Measurements from ENCODE around the genes CLCN6 and KIAA2013.

DNA sequence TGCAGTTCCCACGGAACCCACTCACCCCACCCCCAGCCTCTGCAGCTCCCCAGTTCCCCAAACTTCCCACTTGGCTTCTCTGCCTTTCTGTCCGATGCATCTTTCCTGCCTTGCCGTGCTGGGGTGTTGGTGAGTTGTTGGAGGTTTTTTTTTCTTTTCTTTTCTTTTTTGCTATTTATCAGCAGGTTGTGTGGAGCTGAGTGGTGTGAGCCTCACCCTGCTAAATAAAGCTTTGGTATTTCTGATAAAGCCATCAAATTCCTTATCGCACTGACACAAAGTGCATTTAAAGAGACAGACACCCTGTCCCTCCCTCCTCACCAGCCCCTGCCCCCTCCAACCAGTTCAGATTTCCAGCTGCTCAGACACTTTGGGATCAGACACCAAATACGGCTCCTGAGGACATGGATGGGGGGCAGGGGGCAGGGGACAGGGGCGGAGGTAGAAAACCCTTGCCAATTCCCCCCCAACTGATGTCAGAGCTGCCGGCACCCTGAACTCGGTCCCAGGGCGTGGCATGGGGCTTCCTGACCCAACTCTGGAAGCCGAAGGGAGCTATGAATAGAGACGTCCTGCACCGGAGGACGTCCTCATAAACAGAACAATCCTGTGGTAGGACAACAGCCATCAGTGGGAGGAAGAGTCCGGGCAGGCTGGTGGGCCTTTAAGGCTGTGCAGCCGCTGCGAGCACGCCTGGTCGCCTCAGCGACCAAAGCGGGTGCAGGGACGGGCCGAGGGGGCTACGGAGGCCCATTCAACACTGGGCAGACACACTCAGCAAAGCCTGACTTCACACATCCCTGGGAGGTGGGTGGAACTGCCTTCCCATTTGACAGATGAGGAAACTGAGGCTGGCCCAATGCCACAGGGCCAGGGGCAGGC is 79.0 kb downstream of the CASZ1 start:
- PRO-cap = no peak
- RAMPAGE, long total RNA, 4 experiments = no peak in any of the 4 experiments

GRCh38 chr1:10737822-10738632 is 58.4 kb downstream of the CASZ1 start:
- PRO-cap = no peak
- RAMPAGE, long total RNA, 4 experiments = no peak in any of the 4 experiments

DNA sequence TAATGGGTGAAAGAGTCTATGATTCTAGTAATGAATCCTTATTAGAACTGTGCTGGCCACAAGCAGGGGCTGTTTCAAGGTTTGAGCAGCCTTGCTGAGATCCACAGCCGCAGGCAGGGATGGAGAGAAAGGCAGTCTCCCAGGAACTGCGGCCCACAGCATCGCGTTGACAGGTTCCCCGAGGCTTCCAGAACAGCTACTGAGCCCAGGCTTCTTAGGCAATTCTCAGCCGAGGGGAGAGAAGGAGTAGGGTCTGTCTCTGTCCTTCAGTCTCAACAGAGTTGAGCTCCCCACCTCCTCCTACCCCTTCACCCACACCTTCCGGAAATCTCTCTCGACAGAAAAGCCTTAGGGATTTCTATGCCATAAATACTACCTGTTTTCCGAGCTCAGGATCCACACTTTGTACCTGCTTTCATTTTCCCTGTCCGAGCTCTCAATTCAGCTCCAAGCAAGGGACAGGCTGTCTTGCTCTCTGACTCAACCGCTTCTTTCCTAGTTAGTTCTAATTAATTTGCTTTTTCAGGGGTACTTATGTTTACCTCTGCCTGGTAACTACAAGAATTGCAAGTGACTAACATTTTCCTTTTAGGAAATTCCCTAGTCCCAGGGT is 6.7 kb upstream of the CASZ1 start:
- PRO-cap = no peak
- RAMPAGE, long total RNA, 4 experiments = no peak in any of the 4 experiments

GRCh38 chr1:10803738-10804928 is 7.7 kb upstream of the CASZ1 start:
- PRO-cap = no peak
- RAMPAGE, long total RNA, 4 experiments = no peak in any of the 4 experiments

DNA sequence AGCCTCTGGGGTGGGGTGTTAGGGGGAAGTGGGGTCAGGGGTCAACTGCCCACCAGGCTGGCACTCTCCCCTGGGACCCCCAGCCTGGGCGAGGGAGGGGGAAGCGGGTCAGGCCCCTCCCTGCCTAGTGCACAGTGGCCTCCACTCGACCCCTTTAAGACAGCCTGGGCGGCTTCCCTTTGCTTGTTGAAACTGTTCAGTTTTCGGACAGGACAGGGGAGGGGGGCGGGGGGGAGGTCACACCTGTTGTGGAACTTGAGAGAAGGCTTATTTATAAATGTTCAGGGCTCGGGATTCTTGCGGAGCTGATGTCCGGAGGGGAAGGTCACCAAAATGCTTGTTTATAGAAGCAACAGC is 59.6 kb upstream of the CASZ1 start:
- PRO-cap = no peak
- RAMPAGE, long total RNA, 4 experiments = no peak in any of the 4 experiments

GRCh38 chr1:10939995-10940536 is 41.8 kb downstream of the C1orf127 start:
- PRO-cap = no peak
- RAMPAGE, long total RNA, 4 experiments = no peak in any of the 4 experiments

- PRO-cap = no peak
- RAMPAGE, long total RNA, 4 experiments = no peak in any of the 4 experiments
Observed at GRCh38 chr1:10957158-10957551, 24.7 kb downstream of the C1orf127 start.

DNA sequence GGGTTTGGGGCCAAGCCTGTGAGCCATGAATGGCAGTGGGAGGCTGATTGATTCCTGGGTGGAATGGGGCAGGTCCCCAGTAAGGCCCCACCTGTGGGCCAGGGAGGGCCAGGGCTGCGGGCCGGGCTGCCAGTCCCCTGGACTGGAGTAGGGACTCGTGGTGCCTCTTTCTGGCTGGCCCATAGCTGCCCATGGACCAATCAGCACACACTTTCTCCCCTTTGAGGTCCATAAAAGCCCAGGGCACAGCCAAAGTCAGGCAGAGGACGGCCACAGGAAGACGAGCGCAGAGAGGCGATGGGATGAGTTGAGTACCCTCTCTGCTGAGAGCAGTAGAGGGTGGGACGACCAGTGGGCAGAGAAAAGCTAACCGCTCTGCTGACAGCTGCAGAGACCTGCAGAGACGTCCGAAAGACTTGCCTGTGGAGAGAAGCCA is 7.8 kb downstream of the C1orf127 start:
- PRO-cap = no peak
- RAMPAGE, long total RNA, 4 experiments = no peak in any of the 4 experiments

- PRO-cap = no peak
- RAMPAGE, long total RNA, 4 experiments = no peak in any of the 4 experiments
Observed at GRCh38 chr1:10979314-10980025, 2.4 kb downstream of the C1orf127 start.

GRCh38 chr1:11060640-11060795 is 700 bp upstream of the SRM start:
- PRO-cap = no peak
- RAMPAGE, long total RNA, 4 experiments = no peak in any of the 4 experiments

DNA sequence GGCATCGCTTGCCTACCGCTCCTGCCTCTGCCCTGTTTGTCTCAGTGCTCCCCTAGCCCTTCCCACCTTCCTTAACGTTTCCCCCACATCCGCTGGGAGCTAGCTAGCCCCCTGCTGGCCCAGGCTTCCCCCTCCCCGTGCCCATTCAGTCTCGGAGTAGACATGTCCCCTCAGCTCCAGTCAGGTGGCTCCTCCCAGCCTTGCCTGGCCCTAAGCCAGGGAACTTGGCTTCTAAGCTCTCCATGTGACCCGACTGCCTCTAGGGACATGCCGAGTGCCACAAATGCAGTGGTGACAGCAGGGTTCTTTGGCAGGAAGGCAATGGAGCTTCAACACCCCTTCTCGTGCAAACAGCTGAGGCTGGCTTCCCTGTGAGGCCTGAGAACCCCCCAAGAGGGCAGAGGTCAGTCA is 16.2 kb downstream of the DRAXIN start:
- PRO-cap = no peak
- RAMPAGE, long total RNA, 4 experiments = no peak in any of the 4 experiments

DNA sequence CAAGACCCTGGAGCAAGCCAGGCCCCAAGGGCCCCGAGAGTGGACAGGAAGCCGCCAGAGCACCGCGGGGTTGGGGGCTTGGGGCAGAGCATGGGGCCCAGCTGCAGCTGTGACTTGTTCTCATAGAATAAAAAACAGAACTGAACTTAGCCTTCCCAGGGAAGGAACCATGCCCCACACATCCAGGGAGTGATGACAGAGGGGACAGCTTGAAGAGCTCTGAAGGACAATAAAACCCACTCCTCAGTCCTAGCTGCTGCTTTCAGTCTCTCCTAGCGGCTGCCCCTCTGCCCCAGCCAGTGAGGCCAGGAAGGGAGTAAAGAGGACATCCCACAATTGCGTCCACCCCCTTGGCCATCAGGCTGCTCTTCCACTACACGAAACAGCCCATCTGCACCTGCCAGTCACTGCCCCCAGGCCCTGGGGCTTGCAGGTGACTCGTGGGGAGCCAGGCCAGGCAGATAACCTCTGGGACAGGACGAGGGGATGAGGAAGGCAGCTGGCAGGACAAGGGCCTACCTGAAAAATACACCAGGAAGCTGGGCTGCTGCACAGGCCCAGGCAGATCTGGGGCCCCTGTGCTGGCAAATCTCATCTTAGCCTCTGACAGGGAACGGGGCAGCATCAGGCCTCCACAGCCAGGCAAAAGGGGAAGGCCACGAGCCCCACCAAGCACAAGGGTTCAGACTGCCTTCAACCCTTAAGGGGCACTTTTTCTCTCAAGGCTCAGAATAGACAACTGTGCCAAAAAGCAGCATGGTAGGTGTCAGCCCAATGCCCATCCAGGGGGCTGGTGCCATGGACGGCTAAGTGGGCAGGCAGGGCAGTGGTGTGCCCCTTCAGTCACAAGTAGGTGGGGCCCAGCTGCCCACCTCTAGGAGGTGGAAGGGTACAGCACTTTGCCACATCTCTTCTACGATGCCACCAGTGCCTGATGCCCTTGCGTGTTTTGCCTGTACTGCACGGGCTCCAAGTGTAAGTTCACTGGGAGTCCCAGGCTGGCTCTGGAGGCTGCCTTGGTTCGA is 16.1 kb downstream of the MTHFR start:
- PRO-cap = no peak
- RAMPAGE, long total RNA, 4 experiments = no peak in any of the 4 experiments

- PRO-cap = no peak
- RAMPAGE, long total RNA, 4 experiments = no peak in any of the 4 experiments
Observed at GRCh38 chr1:11802955-11803384, 2.8 kb downstream of the MTHFR start.

DNA sequence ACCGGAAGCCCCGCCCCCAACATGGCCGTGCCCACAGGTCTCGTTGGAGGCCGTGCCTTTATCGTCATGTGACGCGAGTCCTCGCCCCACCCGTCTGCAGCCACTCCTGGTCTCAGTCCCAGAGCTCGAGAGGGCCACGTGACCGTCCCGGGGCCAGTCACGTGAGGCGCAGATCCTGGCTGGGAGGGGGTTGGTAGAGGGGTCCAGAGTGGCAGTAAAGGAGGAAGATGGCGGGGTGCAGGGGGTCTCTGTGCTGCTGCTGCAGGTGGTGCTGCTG is at the start of gene CLCN6:
Gene CLCN6, plus strand, starts transcription at position 156 of the 277 bp plus-strand sequence.
- PRO-cap = no peak
- RAMPAGE, long total RNA, 4 experiments = no peak in any of the 4 experiments

GRCh38 chr1:11873904-11874670 is 15.3 kb upstream of the NPPB start:
- PRO-cap = no peak
- RAMPAGE, long total RNA, 4 experiments = no peak in any of the 4 experiments

DNA sequence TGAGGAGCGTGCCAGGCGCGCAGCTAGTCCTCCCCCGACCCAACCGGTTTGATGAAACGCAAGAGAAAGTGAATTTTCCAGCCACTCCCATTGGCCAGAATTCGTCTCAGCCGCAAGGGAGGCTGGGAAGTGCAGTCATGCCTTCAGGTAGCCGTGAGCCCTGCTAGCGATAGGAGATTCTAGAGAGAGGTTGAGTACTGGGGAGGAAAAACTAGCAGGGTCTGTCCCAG is 17.4 kb downstream of the KIAA2013 start:
- PRO-cap = unidirectional peak, minus-strand start at position 50 of the sequence
- RAMPAGE, long total RNA, 4 experiments = no peak in any of the 4 experiments

- PRO-cap = bidirectional peak, plus-strand start at chr1:11926592, minus-strand start at chr1:11926403
- RAMPAGE, long total RNA, 4 experiments = no peak in any of the 4 experiments
Observed at GRCh38 chr1:11925717-11926812, at the start of gene KIAA2013. Gene KIAA2013 (minus strand): TSS chr1:11926427.

- PRO-cap = no peak
- RAMPAGE, long total RNA, 4 experiments = no peak in any of the 4 experiments
Observed at GRCh38 chr1:12079536-12079884, 16.4 kb downstream of the TNFRSF8 start.

- PRO-cap = no peak
- RAMPAGE, long total RNA, 4 experiments = no peak in any of the 4 experiments
Observed at GRCh38 chr1:12130524-12131164, 36.1 kb upstream of the TNFRSF1B start.

DNA sequence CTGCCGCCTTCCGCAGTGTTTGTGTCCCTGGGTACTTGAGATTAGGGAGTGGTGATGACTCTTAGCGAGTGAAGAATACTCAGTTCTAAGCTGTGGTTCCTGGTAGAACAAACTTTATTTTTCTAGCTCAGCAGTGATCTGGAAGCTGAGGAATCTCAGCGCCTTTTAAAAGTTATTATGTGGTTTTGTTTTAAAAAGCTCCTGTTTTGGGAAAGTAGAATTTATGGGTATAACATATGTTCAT is 29.8 kb upstream of the TNFRSF1B start:
- PRO-cap = no peak
- RAMPAGE, long total RNA, 4 experiments = no peak in any of the 4 experiments

Data from omental fat pad (tissue), 4 donors.